Renal cortical epithelial cell (primary cell): ENCODE measurements around the genes CCT8L2, SLC25A18 and DGCR6.

DNA sequence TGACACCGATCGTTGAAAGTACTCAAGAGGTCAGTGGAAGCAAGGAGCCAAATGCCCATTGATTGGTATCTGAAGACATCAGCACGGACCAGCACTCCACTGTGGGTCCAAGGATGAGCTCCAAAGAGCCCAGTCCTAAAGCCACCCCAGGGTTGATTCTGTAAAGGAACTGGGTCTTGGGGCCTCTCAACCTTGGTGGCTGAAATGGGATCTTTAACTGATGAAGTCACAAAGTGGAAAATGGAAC, at the start of gene CCT8L2:
CCT8L2 (minus strand) TSS at position 191 of the 247 bp plus-strand sequence.
- RRBS: no CpG with 5 or more reads among the region's 3 CpGs

DNA sequence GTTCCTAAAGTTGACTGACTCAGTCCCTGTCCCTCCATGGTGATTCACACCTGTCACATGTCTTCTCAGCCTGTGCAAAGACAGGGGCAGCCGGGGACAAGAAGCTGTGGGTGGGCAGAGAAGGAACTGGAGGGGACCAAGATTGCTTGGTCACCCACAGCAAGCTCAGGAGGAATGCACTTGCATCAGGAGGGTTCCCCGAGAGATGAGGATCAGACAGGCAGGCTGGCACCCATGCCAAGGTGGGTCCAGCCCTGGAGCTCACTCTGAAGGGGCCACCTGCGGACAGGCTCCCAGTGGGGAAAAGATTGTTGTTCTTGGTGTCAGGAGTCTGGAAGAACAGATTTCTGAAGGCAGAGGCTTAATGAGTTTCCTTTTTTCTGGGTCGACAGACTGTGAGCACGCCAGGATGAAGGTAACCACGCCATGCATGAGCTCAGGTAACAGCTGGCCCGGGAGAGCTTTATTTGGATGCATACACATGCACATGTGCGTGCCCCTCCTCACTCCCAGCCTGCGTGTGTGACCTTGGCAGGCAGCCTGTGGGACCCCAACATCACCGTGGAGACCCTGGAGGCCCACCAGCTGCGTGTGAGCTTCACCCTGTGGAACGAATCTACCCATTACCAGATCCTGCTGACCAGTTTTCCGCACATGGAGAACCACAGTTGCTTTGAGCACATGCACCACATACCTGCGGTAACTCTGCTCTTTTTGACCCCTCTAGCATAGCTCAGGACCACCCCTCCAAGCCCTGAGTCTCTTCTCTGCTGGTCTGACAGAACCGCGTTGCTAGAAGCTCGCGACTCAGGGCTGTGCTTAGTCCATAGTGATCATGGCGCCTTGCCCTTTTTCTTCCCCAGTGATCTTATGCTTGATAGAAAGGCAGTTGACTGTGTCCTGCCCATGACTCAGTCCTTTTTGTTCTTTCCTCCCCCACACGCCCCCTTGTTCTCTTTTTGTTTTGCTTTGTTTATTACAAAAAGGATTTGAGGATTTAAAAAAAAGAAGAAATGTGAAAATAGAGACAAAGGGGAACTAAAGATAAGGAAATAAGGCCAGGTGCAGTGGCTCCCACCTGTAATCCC, 17.1 kb downstream of the IL17RA start:
- RRBS: no CpG with 5 or more reads among the region's 20 CpGs

- RRBS: no CpG with 5 or more reads among the region's 15 CpGs
Measured at GRCh38 chr22:17106561-17107116, 14.5 kb downstream of the TMEM121B start.

- RRBS: no CpG with 5 or more reads among the region's 11 CpGs
Measured at GRCh38 chr22:17180870-17181561, 21.9 kb upstream of the HDHD5 start.

- RRBS: no CpG with 5 or more reads among the region's 7 CpGs
Measured at GRCh38 chr22:17241916-17242630, 22.8 kb upstream of the ADA2 start.

- RRBS: no CpG with 5 or more reads among the region's 9 CpGs
Measured at GRCh38 chr22:17304384-17304915, 64.8 kb upstream of the CECR2 start.

- RRBS: 90% methylated on average over 2 of the region's 38 CpGs
Measured at GRCh38 chr22:17418739-17419479, 49.6 kb downstream of the CECR2 start.

- RRBS: no CpG with 5 or more reads among the region's 15 CpGs
Measured at GRCh38 chr22:17477319-17477999, 85.8 kb upstream of the SLC25A18 start.

GRCh38 chr22:17528769-17529527, 34.4 kb upstream of the SLC25A18 start:
- RRBS: no CpG with 5 or more reads among the region's 24 CpGs

DNA sequence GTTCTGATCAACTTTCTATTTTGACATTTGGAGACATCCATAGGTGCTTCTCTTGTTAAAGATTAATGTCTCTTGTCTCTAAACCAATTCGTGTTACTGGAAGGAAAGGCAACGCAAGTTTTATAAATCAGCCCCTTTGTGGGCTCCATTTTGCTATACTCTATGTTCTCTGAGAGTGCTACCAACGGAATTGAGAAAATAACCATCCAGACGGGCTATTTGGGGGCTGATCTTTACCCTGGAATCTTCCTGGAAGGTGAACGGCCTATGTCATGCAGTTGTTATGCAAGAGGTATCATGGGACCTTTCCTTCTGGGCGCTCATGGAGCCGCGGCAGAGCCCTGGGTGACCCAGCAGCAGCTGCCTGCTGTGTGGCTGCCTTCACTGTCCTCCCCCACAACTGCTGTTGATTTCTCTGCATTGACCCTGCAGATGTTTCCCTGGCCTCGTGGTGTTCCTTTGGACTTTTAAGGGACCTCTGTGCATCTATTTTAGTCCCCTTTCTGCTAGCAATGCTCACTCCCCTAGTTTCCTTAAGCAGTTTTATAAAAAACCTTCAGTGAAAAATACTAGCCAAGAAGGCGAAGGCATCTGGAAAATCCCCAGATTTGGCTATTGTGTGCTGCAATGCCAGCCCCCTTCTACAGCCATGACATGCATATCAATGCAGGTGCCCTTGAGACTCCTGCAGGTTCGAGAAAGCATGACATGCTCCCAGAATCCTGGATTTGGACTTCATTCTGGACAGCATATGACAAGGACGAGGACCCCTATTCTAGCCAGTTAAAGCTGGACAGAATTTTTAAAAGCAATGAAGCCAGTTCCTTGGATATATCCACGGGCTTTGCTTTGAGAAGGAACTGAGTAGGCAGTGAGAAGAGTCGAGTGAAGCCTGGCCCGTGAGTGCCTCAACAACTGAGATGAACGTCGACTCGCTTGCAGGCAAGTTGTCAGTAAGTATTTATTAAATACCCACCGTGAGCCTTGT, at the start of gene SLC25A18:
SLC25A18 (plus strand) TSS at position 738 of the 988 bp plus-strand sequence.
- RRBS: no CpG with 5 or more reads among the region's 19 CpGs

DNA sequence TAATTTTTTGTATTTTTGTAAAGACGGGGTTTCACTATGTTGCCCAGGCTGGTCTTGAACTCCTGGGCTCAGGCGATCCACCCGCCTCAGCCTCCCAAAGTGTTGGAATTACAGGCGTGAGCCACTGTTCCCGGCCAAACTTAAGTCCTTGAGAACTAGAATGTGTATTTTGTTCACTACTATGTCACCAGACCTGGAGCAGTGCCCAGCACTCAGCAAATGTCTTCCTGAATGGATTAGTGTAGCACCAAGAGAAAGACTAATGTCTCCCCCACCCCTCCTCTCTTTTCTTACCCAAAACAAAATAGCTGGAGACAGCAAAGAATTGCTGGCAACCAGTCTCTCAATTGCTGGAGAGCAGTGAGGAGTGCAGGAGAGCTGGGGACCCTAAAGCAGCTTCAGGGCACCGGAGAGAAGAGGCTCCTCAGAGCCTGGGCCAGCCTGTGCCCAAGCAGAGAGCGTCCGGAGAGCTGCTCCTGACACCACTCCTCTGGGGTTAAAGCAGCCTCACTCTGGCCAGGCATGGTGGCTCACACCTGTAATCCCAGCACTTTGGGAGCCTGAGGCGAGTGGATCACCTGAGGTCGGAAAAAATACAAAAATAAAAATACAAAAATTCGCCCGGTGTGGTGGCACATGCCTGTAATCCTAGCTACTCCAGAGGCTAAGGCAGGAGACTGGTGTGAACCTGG, 15.0 kb downstream of the SLC25A18 start:
- RRBS: 89% methylated on average over 3 of the region's 12 CpGs

DNA sequence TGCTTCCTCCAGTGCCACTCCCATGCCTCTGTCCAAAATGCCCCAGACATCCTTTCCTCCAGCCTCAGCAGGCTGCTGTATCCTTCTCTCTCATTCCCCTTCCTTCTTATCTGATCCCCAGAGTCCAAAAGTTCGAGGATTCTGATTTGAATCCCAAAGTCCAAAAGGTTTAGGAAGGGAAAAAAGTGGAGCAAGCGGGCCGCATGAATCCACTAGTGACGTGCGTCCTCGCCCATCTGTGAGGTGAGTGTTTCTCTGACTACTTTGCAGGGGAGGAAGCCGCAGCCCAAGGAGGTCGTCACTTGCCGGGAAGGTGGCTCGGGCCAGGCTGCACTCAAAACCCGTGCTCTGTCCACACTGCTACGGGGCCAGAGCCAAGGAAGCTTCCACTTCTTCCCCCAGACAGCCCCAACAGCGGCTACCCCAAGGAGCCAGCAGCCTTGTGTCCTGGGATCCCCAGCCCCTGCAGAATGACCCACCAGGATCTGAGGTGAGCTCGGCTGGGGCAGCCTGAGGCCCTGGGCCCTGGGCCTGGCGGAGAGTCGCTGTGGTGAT, 16.3 kb downstream of the SLC25A18 start:
- RRBS: no CpG with 5 or more reads among the region's 16 CpGs

- RRBS: no CpG with 5 or more reads among the region's 15 CpGs
Measured at GRCh38 chr22:17851694-17852184, 77.5 kb upstream of the BID start.

DNA sequence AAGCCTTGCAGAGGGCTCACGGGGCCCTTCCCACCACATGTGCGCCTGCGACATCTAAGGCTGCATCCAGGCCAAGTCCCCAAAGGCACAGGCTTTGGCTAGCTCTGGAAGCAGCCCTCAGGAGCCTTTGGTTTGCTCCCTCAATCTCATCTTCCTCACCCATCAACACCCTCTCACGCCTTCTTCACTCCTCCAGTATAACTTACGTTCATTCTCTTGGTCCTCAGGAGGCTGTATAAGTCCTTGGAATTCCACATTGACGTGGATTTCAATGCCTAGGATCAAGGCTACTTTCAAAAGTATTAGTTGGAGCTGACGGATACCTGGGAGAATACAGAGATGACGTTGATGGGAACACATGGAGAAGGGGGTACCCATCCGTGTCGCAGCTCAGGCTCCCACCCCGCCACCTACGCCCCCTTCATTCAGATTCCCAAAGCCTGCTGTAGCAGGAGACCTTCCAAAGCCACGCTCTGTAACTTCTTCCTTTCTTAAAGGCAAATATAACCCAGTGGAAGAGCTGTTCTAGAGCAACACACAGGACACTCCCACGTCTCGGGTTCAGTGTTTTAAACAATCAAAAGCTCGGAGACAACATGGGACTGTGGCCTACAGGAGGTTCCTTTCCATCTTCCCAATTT, 121.8 kb downstream of the MICAL3 start:
- RRBS: no CpG with 5 or more reads among the region's 16 CpGs

GRCh38 chr22:18035692-18036322, 11.4 kb upstream of the MICAL3 start:
- RRBS: no CpG with 5 or more reads among the region's 10 CpGs

DNA sequence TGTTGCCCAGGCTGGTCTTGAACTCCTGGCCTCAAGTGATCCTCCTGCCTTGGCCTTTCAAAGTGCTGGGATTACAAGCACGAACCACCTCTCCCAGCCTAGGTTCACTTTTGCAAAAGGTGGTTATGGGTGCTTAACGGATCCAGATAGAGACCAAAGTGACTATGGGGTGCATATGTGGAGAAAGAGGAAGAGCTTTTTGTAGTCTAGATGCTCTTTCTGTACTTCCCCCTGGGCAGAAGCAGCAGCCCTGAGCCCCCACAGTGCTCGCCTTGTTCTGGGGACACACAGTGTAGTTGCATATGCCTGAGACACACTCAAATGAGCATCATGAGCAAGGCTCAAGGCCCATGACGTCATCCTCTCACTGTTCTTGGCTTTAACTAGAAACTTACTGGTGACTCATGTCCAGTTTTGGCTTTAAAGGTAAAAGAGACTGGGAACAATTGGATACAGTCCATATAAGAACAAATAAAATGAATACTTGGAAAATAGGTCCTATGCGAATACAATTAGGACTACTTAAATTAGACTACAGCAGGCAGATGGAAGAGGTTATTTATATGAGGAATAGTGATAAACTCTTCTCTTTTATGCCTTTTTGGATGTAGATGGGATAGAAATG, 20.2 kb upstream of the PEX26 start:
- RRBS: no CpG with 5 or more reads among the region's 5 CpGs

DNA sequence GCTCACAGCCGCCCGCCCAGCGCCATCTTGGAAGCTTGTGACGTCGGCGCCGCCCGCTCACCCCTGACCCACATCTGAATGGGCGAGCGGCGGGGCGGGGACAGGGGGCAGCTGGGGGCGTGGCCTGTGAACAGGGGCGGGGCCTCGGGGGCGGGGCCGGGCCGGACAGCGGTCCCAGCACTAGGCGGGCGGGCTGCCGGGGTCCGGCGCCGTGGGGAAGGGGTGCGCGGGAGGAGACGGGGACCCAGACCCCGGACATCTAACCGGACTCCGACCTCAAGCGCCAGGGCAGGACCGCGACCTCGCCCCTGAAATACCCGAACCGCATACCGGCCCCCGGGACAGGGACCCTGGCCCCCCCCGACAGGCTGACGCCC, 33.8 kb downstream of the RIMBP3 start:
- RRBS: no CpG with 5 or more reads among the region's 41 CpGs

DNA sequence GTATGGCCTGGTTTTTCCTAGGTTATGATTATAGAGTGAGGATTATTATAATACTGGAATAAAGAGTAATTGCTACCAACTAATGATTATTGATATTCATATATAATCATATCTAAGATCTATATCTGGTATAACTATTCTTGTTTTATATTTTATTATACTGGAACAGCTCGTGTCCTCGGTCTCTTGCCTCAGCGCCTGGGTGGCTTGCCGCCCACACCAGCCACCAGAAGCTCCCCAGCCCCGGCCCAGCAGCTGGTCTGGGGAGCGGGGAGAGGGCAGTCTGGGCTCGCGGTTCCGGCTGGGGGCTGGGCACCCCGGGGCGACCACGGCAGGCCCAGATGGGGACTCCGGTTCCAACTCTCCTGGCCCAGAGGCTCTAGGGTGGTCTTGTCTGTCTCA, 670 bp upstream of the DGCR6 start:
- RRBS: 13% methylated on average over 4 of the region's 13 CpGs

GRCh38 chr22:18906183-18906593, at the start of gene DGCR6:
TSS of gene DGCR6 (plus strand) at chr22:18906320.
- RRBS: no CpG with 5 or more reads among the region's 58 CpGs

DNA sequence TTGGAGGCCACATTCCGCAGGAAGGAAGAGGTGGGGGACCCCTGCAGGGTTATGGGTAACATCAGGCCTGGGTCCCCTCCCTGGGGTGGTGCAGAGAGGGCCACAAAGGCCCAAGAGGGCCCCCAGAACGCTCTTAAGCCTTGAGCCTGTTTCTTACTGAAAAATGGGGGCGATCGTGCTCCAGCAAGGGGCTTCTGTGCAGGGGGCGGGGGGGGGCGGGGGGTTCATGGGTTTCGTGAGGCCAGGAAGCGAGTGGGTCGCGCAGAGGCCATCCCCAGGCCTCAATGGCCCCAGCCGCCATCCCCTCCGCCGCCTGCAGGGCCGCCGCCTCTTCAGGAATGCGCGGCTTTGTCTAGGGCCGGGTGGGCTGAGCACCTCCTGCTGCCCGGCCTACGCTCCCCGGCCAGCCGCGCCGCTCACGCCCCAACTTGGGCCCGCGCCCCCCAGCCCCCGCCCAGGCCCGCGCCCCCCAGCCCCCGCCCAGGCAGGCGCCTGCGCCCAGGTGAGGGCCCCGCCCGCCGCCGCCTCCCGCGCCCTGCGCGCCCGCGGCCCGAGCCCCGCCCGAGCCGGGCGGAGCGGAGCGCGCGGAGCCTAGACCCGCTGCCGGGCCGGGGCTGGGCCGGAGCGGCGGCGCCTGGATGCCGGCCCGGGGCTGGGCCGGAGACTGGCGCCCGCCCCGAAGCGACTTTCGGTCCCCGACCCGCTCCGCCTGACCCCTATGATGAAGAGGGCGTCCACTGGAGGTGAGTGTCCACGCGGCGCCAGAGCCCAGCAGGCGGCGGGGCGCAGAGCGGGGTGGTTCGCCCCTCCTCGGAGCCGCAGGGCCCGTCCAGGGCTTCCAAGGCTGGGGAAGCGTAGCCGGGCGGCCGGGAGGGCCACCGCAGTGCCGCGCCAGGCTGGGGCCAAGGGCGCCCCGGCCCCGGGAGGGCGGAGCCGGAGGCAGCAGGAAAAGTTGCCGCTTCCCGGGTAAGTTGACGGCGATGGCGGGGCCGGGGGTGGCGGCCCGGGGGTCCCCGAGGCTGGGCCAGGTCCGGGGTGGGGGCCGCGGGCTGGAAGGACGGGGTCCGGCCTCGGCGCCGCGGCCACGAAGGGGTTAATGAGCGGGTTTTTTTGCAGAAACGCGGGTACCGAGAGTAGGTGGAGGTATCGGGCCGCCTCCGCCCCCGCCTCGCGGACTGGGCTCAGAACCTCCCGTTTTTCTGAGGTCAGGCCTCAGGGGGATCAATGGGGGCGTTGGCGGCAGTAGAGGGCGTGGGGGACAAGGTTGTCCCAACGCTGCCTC, 34.3 kb upstream of the PRODH start:
- RRBS: under 1% methylated on average over 12 of the region's 128 CpGs